Right cardiac atrium (tissue), 1 donor: Measurements from ENCODE around the gene C1QA.

DNA sequence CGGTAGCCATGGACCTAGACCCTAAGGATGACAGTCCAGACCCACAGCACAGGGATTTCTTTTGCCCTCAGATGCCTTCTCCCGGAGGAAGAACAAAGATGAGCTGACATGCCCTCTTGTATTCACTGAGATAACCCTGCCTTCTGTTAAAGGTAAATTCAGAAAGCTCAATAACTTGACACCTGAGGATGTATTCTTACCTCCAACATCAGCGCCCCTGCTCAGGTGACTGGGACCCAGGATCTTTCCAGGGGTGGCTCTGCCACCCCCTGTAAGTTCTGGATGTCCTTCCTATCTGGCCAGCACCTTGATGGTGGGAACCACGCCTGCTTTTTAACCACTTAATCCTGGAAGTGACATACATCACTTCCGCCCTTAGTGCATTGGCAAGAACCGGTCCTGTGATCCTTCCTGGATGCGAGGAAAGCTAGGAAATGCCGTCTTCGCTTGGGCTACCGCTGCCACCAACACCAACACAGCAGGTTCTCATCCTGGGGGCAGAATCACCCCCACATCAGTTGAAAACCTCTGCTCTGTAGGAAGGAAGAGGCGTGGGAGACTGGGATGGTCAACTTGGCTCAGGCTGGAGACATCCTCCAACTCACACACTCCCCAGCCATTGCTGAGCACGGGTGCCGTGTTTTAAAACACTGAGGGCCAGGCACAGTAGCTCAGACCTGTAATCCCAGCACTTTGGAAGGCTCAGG, 74.7 kb downstream of the ALPL start:
- PRO-cap: no peak

DNA sequence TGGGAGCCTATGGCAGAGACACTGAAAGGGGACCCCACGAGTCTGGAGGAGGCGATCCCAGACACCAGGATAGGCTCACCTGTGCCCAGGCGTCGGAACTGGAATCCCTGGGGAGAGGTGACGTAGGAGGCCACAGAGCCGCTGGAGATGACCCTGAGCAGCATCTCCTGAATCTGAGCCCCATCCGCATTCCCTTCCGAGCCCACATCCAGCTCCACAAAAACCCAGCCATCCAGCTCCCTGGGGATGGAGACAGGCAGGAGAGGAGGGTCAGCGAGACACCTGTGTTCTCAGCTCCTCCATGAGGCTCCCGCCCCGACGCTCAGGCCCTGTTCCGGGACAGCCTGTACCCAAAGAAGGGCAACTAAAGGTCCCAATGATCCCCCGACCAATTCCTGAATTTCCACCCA, 47.2 kb downstream of the HSPG2 start:
- PRO-cap: no peak

DNA sequence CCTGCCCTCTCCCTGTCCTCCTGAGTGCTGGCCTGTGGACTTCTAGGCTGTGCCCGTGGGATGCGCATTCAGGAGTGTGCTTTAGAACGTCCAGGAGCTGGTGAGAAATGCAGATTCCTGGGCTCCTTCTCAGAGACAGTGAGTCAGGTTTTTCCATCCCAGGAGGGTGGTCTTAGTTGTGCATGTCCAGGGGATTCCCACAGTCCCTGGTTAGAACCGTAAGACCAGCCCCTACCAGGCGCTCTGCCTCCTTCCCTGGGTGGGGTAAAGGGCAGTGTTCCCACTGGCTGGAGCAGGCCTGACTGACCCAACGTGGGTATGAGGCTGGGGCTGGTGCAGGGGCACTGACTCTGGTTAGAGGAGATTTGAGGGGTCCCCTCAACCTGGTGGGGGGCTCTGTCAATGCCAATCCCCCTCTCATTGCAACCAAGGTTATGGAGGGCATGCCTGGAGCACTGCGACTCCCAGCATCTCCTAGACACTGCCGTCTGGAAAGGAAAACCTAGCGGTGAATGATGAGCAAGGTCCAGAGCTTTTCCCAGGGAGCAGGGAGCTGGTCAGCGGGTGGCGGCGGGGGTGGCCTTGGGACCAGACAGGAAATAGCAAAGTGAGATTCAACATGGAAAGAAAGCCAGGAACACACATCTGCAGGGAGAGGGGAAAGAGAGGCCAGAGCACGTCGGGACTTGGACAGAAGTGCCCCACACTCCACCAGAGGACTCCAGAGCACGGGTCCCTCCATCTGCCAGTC, 38.6 kb downstream of the HSPG2 start:
- PRO-cap: no peak

GRCh38 chr1:21899701-21900722, 37.1 kb downstream of the HSPG2 start:
- PRO-cap: no peak

- PRO-cap: no peak
These were observed 27.3 kb downstream of the HSPG2 start for GRCh38 chr1:21909490-21910492.

GRCh38 chr1:21996502-21996836, 5.0 kb upstream of the CELA3A start:
- PRO-cap: no peak

DNA sequence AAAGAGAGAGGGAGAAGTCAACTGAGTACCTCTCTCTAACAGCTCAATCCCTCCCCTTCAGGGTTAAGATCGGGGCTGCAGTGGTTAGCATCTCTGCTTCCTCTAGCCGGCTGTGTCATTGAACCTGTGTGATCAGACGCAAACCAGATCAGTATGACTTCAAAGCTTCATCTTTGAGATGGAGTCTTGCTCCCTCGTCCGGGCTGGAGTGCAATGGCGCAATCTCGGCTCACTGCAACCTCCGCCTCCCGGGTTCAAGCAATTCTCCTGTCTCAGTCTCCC, 22.9 kb downstream of the CELA3A start:
- PRO-cap: no peak

DNA sequence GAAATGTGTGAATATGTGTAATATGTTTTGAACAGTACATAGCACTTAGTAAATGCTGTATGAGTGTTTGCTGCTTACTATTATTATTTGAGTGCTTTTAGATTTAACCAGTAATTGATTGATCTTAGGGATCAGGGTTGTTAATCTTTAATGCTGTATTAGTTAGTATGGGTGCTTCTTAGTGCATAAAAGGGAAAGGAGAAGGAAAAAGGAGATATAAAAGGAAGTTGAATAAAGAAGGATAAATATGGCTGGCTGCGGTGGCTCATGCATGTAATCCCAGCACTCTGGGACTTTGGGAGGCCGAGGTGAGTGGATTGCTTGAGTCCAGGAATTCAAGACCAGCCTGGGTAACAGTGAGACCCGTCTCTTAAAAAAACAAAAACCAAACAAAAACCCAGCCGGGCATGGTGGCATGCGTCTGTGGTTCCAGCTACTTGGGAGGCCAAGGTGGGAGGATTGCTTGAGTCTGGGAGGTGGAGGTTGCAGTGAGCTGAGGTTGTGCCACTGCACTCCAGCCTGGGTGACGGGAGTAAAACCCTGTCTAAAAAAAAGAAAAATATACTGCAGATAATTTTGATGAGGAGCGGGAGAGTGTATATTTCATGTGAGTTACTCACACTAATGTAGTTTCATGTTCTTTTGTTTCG, 24.2 kb downstream of the CDC42 start:
- PRO-cap: no peak

DNA sequence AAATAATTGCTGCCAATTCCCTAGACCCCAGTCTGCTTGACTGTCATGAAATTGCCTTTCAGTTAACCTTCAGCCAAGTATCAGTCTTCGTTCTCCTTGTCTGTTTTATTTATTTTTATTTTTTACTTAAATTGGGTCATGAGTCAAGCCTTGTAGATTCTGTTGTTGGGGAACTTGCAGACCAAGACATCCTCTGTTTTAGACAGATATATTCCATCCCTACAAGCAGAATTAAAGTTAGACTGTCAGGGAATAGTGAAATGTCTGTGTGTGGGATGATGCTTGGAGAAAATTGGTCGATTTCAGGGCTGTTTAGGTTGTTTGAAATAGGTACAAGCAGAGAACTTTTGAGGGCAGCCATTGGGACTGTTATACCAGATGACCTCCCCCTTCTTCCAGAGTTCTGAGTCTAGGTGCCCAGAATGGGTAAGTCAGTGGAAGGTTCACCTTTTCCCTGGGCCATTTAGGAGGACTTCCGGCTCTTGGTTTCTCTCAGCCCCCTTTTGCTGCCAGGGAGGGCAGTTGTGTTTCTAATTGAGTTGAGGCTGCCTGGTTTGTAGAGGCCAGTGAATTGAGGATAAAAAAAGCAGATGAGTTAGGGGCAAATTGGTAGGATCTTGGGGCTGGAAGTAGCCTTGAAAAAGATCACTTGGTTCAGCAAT, 36.7 kb downstream of the WNT4 start:
- PRO-cap: no peak

GRCh38 chr1:22119840-22120509, 22.9 kb downstream of the WNT4 start:
- PRO-cap: no peak

- PRO-cap: no peak
These were observed 9.2 kb downstream of the WNT4 start for GRCh38 chr1:22133592-22134220.

DNA sequence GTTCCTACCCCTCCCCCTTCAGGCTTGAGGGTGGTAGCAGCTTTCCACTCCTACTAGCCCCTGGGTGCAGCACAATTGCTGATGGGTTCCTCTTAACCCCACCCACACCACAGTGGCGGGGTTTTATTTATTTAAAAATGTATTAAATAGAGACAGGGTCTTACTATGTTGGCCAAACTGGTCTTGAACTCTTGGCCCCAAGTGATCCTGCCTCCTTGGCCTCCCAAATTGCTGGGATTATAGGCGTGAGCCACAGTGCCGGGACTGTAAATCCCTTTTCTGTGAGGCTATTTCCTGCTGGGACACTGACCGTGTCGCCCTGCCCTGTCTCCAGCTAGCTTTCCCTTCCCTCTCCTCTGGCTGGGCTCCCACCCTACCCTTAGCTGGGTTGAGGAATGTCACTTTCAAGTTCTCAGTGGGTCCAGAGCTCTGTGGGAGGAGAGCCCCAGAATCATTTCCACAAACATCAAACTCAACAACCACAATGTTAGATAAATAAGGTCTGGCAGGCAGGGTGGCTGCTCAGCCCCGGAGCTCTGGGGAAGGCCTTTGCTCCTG, 112.7 kb upstream of the WNT4 start:
- PRO-cap: no peak

DNA sequence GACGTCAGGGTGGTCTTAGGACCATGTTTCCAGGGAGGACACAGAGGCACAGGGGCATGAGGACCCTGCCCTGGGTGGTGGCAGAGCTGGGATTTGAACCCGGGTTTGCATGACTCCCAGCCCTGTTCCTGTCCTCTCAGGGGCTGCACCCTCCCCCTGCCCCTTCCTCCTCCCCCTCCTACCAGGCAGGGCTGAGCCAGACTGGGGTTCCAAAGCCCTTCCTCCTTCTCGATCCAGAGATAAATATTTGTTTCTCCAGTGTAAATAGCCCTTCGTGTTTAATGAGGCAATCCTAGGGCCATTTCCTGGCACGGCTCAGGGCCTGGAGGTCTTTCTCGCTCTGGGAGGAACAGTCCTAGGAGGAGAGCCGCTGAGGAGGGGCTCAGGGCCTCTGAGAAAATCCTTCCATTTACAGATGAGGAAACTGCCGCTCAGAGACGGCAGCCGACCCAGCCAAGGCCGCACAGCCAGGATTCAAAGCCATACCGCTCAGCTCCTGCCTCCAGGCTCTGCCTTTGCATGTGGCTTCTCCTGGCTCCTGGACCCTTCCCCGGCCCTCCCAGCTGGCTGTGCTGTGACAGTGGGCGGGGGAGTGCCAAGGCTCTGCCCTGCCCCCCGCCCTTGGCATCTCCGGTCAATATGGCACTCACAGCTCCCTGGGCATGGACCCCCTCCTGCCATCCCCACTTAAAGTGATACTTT, 114.5 kb upstream of the WNT4 start:
- PRO-cap: no peak

DNA sequence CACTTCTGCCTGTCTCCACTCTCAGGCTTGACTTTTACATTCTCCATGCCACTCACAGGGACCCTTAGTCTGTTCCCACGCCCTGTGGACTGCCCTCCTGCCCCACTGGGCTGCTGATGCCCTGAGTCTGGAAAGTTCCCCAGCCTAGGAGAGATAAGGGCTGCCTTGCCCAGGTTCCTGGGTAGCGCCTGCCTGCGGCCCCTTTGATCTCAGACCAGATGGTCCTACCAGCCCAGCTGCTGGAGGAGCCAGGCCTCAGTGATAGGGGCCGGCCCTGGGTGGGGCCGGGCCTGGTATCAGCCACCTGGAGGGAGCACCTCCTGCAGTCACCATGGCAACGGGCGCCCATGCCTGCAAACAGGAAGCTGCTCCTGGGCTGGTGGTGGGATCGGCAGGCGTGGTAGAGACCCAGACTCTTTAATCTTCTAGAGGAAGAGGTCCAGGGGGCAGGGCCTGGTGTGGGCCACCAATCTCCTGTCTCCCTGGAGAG, 119.6 kb upstream of the WNT4 start:
- PRO-cap: no peak

GRCh38 chr1:22292085-22292787, 149.3 kb upstream of the WNT4 start:
- PRO-cap: no peak

- PRO-cap: unidirectional peak, plus-strand start at chr1:22636678
These were observed at the start of gene C1QA for GRCh38 chr1:22636102-22636976. Gene C1QA, plus strand, starts transcription at chr1:22636628.

- PRO-cap: no peak
These were observed 1.1 kb downstream of the EPHB2 start for GRCh38 chr1:22711752-22712210.

DNA sequence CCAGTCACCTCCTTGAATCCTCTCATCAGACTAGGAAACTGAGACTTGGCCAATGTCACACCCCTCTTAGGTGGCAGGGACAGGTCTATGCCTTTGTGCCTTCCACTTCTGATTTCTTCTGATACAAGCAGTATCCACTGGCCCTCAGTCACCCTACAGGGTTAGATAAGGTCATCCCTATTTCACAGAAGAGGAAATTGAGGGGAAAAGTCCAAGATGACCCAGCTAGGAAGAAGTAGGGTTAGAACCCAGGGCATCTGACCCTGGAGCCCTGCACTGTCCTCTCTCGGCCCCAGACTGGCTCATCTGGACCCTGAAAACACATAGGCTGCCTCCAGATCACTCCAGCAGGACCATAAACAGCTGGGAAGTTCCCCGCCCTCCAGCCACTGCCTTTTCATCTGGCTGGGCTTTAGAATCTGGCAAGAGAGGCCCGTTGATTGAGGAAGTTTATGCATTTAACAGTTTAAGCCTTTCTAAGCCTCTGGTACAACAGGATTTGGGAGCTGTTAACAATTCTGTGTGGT, 83.9 kb downstream of the EPHB2 start:
- PRO-cap: no peak

- PRO-cap: no peak
These were observed 85.8 kb downstream of the EPHB2 start for GRCh38 chr1:22796129-22797059.

GRCh38 chr1:22916332-22916829, 56.3 kb downstream of the LACTBL1 start:
- PRO-cap: no peak